Cerebellum (tissue), 5 donors: ENCODE data around the genes ANKZF1, TUBA4B, DES and SLC4A3.

GRCh38 chr2:218995954-218996917 is 3.0 kb upstream of the CRYBA2 start:
- PRO-cap, 3 experiments = peak in 3 of 3 experiments; most common plus-strand start chr2:218996249 (in 1)
- RAMPAGE, long total RNA = no peak

DNA sequence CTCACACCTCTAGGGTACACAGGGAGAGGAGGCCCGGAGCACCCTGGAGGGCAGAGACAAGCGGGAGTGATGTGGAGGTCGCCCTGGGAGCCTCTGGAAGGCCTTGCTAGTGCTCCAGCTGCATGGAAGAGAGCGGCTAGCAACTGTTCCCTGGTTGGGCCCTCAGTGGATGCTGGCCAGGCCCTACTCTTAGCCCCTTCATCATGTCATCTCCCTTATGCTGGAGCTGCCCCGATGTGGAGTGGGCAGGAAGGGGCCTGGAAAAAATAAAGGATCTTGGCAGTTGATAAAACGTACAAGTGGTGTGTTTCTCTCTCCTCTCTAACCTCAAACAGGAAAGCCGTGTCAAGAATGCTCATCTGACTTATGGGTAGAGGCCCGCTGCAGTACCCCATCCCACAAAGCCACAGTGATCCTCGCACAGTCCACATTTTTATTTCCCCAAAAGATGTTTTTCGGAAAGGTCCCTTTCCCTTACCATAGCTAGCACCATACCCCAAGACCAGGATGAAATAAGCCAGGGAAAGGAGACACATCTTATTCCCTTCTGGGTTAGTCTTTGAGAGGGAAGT is 2.9 kb downstream of the ZFAND2B start:
- PRO-cap, 3 experiments = no peak in any of the 3 experiments
- RAMPAGE, long total RNA = no peak

- PRO-cap, 3 experiments = no peak in any of the 3 experiments
- RAMPAGE, long total RNA = no peak
Observed at GRCh38 chr2:219214150-219214775, 4.5 kb downstream of the ABCB6 start.

DNA sequence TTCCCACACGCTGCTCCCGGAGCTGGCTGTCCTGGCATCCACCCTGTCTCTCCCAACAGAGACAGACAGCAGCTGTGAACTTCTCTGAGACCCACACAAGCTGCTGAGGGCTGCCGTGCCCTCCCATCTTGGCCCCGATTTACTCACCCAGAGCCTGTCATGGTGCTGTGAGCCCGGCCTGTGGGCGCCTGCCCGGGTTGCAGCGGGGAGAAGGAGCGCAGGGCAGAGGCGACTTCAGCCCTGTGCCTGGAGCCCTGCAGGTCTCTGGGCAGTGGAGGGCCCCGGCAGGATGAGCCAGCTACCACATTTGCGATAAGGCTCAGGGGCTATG is 3.3 kb upstream of the ABCB6 start:
- PRO-cap, 3 experiments = peak in 2 of 3 experiments; most common plus-strand start position 208 of the sequence (in 2); most common minus-strand start position 196 of the sequence (in 1)
- RAMPAGE, long total RNA = no peak

DNA sequence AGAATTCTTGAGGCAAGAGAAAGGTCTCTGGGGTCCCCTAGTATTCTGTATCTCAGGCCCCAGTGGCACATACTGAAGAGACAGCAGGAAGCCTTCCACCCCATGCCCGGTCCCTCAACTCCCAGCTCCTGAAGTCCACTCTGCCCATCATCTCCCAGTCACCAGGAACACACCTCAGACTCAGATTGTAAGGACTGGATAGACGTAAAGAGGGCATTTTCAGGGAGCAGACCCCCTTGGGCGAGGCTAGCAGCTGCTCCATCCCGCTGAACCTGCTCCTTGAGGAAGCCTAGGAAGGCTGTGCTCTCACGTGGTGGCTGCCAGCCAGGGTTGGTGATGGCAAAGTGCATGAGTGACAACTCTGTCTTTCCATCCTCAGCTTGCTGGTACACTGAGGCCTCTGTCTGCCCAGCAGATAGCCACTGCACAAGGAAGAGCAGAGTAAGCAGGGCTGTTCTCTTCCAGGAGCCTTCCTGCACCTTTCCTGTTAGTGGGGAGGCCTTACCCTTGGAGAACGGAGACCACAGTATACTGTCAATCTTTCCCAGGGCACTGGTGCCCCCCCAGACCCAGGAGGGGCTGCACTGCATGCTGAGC is 3.8 kb upstream of the ABCB6 start:
- PRO-cap, 3 experiments = no peak in any of the 3 experiments
- RAMPAGE, long total RNA = no peak

GRCh38 chr2:219229697-219230648 is at the start of gene ANKZF1:
ANKZF1 (plus strand) TSS chr2:219229806.
- PRO-cap, 3 experiments = peak in 3 of 3 experiments; most common plus-strand start chr2:219229845 (in 2); most common minus-strand start chr2:219230323 (in 1)
- RAMPAGE, long total RNA = start-site peak on the plus strand at chr2:219229817-219229867, 505 and 292 reads in 2 replicates

DNA sequence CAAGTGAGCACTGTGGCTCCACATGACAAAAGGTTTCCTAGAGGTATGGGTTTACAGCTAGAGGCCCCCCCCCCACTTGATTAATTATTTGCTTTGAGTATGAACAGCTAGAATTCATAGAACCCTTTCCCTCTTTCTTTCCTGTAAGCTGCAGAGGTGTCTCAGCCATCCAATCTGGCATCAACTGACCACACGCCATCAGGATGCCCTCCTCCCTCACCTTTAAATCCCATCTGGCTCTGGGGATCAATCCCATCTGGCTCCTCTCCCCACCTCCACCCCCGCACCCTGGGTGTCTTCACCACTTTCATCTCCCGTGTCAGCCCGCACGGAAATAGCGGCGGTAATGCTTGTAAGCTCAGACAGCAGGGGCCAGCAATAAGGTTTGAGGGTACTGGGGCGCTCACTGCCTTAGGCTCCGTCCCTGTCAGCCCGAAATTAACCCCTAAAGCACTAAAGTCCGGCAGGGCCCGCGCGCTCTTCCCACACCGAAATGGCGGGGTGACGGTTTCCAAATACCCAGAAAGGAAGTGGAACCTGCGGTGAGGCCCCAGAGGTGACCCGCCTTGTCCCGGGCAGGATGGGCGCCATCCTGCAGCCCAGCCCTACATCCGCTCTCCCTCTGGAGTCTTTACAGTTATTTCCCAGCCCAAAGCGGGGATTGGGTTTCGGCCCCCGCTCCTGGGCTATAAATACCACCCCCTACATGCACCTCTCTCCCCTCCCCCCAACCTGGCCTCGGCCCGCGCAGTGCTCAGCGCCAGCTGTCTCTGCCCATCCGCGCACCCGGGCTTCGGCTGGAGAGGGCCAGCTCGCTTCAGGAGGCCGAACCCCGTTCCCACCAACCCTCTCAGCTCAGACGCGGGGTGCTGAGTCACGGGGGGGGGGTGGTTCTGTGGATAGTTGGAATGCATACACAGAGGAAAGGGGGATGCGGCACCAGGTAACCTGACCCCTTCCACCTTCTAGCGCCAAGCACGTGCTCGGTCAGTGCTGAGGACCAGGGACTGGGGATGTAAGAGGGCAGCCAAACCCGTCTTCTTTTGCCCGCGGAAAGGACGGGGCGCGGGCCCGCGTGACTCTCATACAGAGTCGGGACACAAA is at the start of gene TUBA4B:
Gene TUBA4B, plus strand, starts transcription at position 767 of the 1,104 bp plus-strand sequence.
- PRO-cap, 3 experiments = peak in 3 of 3 experiments; most common plus-strand start position 361 of the sequence (in 1); most common minus-strand start position 624 of the sequence (in 2)
- RAMPAGE, long total RNA = no peak

- PRO-cap, 3 experiments = no peak in any of the 3 experiments
- RAMPAGE, long total RNA = no peak
Observed at GRCh38 chr2:219280327-219280613, 1.1 kb downstream of the DNAJB2 start.

DNA sequence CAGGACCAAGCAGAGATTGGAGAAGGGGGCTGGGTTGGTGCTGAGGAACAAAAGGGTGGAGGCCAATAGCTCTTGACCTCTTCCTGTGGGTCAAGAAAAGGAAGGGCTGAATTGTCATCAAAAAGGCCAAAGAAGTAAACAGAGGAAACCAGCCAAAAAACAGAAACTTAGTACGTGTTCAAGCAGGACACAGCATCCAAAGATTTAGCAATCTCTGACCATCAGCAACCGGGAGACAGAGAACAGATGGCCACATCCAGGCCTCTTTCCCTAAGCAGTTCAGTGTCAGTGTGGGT is 2.9 kb downstream of the DNPEP start:
- PRO-cap, 3 experiments = no peak in any of the 3 experiments
- RAMPAGE, long total RNA = no peak

GRCh38 chr2:219408130-219408537 is 10.0 kb upstream of the DES start:
- PRO-cap, 3 experiments = no peak in any of the 3 experiments
- RAMPAGE, long total RNA = no peak

DNA sequence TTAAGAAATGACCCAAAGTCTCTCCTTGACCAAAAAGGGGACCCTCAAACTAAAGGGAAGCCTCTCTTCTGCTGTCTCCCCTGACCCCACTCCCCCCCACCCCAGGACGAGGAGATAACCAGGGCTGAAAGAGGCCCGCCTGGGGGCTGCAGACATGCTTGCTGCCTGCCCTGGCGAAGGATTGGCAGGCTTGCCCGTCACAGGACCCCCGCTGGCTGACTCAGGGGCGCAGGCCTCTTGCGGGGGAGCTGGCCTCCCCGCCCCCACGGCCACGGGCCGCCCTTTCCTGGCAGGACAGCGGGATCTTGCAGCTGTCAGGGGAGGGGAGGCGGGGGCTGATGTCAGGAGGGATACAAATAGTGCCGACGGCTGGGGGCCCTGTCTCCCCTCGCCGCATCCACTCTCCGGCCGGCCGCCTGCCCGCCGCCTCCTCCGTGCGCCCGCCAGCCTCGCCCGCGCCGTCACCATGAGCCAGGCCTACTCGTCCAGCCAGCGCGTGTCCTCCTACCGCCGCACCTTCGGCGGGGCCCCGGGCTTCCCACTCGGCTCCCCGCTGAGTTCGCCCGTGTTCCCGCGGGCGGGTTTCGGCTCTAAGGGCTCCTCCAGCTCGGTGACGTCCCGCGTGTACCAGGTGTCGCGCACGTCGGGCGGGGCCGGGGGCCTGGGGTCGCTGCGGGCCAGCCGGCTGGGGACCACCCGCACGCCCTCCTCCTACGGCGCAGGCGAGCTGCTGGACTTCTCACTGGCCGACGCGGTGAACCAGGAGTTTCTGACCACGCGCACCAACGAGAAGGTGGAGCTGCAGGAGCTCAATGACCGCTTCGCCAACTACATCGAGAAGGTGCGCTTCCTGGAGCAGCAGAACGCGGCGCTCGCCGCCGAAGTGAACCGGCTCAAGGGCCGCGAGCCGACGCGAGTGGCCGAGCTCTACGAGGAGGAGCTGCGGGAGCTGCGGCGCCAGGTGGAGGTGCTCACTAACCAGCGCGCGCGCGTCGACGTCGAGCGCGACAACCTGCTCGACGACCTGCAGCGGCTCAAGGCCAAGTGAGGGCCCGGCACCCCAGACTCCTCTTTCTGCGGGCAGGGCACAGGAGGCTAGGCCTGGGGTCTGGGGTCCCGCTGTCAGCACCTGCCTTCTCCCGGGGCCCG is at the start of gene DES:
Gene DES, plus strand, starts transcription at position 381 of the 1,149 bp plus-strand sequence.
- PRO-cap, 3 experiments = peak in 1 of 3 experiments; most common plus-strand start position 381 of the sequence (in 1)
- RAMPAGE, long total RNA = no peak

GRCh38 chr2:219421276-219421794 is 3.2 kb downstream of the DES start:
- PRO-cap, 3 experiments = no peak in any of the 3 experiments
- RAMPAGE, long total RNA = no peak

GRCh38 chr2:219441048-219441314 is 6.3 kb downstream of the SPEG start:
- PRO-cap, 3 experiments = no peak in any of the 3 experiments
- RAMPAGE, long total RNA = no peak

DNA sequence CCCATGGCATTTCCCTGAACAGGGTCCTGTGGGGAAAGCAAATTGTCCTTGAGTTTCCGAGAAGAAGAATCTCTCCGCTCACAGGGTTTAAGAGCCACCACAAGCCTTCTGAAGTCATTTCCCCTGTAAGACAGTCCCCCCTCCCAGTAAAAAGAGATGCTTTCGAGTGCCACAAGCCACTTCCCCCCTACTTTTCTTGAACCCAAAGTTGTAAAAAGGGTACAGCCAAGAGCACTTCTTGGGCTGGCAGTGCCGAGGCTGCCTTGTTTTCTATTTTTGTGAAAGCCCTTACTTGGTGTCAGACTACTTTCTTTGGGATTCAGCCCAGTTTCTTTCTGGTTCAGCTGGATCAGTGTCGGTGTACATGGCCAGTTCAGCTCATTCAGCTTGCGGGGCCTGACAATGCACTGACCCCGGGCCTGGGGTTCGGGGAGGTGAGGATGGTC is 17.5 kb downstream of the SPEG start:
- PRO-cap, 3 experiments = no peak in any of the 3 experiments
- RAMPAGE, long total RNA = no peak

DNA sequence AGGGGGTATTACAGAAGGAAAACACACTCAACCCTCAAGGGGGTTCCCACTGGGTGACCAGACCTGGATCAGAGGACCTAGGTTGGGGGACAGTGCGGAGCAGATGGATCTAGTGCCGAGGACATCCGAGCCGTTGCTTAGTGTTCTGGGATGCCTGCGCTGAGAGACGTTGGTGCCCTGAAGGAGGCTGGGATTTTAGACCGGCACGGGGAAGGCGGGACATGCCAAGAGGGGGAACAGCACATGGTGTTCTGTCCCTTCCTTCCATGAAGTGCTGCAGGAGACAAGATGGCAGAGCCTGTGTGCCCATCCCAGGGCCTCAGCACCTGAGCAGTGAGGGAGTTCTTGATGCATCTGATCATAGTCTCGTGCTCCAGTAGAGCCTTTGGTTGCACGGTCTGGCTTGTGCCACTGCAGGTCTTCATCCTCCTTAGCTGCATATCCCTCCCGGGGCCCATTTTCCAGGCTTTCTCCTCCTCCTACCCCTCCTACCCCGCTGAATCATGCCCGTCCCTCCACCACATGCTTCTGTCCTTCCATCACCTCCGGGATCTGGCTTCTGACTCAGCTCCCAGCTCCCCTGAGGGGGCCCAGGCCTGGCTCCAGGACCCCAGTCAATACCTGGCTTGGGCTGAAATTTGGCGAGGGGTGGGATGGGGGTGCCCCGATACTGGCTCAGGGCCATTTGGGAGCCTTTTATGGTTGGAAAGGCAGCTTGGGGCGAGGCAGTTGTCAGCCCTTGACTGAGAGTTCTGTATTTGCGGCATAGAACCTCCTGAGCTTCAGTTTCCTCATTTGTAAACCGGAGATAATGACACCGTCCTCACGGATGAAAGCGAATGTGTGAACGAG is 18.1 kb downstream of the SPEG start:
- PRO-cap, 3 experiments = no peak in any of the 3 experiments
- RAMPAGE, long total RNA = no peak

GRCh38 chr2:219453386-219454187 is 18.9 kb downstream of the SPEG start:
- PRO-cap, 3 experiments = no peak in any of the 3 experiments
- RAMPAGE, long total RNA = no peak

DNA sequence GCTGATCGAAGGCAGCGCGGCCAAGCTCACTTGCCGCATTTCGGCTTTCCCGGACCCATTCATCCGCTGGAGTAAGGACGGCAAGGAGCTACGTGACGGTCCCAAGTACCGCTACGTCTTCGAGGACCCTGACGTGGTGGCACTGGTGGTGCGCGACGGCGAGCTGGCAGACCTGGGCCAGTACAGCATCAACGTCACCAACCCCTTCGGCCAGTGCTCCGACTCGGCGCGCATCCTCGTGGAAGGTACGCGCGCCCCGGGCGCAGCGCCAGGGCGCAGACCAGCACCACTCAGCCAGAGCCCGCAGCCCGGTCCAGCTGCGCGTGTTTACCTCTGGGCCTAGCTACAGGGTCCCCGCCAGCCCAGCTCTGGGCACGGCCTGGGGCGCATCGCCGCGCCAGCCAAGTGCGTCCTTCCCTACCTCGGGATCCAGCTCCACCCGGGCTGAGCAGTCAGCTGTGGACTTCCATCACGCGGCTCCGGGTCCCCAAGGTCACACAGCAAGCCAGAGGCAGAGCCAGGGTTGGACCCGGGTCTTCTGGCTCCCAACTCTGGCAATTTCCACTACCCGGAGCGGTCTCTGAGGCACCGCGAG is 1.0 kb downstream of the SPEGNB start:
- PRO-cap, 3 experiments = no peak in any of the 3 experiments
- RAMPAGE, long total RNA = no peak

DNA sequence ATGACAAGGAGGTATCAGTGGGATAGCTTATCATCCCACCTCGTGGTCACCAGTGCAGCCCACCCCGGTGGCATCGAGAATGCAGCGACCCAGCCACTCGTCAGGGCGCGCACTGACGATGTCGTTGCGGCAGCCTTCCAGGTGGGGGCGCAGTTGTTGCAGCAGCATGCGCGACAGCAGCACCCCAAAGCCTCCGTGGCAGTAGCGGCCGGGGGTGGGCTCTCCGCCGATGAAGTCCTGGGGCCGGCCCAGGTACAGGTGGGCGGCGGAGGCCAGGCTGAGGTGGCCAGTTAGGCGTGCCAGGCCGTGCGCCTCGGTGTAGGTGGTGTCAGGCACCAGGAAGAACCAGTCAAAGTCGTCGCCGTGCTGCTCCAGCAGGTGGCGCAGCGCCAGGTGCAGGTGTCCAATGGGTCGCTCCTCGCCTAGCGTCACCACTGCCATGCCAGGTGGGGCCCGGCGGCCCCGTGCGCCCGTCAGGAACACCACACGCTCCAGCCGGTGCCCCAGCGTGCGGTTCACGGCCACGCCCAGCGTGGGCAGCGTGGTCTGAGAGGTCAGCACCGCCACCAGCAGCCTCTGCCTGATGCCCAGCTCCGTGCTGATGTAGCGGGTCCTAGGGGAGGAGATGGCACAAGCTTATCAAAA is 1.9 kb downstream of the CHPF start:
- PRO-cap, 3 experiments = peak in 1 of 3 experiments; most common plus-strand start position 445 of the sequence (in 1)
- RAMPAGE, long total RNA = no peak

GRCh38 chr2:219551866-219552291 is 8.1 kb downstream of the TMEM198 start:
- PRO-cap, 3 experiments = no peak in any of the 3 experiments
- RAMPAGE, long total RNA = no peak

- PRO-cap, 3 experiments = peak in 3 of 3 experiments; most common plus-strand start chr2:219627630 (in 2); most common minus-strand start chr2:219627642 (in 2)
- RAMPAGE, long total RNA = no peak
Observed at GRCh38 chr2:219627368-219628379, at the start of gene SLC4A3. SLC4A3 (plus strand) TSS chr2:219627630.